PFSK-1 (cell line): ENCODE measurements around the genes LHFPL5 and SRPK1.

DNA sequence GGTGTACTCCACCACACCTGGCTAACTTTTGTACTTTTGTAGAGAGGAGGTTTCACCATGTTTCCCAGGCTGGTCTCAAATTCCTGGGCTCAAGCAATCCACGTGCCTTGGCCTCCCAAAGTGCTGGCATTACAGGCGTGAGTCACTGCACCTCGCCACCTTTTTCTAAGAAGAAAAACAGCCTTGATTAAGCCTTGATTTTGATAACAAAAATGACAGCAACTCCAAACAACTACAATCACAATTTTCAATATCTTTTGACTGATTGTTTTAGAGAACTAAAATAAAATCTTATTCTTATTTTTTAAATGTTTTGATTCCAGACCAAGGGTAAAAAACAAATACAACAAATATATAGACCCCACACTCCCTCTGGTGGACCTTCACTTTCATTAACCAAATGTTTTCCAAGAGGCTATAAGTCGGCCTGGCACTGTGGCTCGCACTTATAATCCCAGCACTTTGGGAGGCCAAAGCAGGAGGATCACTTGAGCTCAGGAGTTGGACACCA lies 4.3 kb downstream of the FKBP5 start:
- RRBS: no CpG with 5 or more reads among the region's 5 CpGs

GRCh38 chr6:35687457-35688247 lies 1.1 kb downstream of the FKBP5 start:
- RRBS: 15% methylated on average over 8 of the region's 44 CpGs

GRCh38 chr6:35729236-35730107 lies 7.4 kb upstream of the ARMC12 start:
- RRBS: no CpG with 5 or more reads among the region's 7 CpGs

DNA sequence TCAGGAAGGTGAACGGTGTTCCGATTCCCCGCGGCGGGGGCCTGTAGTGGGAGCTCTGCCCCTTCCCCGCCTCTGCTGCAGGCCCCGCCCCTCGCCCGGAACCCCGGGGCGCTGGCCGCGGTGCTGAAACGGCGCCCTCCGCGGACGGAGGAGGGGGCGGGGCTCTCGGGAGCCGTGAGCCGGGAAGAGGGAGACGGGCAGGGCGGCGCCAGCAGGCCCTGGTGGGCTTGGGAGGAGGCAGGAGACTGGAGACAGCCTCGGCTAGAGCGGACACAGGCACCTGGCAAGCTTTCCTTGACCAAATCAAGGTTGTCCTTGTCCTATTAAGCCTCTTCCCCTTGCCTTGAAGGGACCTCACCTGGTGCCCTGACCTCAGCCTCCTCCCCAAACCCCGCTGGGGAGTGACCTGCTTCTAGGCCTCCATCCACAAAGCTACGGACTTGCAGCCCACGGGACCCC lies at the start of gene LHFPL5:
Gene LHFPL5, plus strand, starts transcription at position 165 of the 459 bp plus-strand sequence.
- RRBS: 1% methylated on average over 10 of the region's 30 CpGs

DNA sequence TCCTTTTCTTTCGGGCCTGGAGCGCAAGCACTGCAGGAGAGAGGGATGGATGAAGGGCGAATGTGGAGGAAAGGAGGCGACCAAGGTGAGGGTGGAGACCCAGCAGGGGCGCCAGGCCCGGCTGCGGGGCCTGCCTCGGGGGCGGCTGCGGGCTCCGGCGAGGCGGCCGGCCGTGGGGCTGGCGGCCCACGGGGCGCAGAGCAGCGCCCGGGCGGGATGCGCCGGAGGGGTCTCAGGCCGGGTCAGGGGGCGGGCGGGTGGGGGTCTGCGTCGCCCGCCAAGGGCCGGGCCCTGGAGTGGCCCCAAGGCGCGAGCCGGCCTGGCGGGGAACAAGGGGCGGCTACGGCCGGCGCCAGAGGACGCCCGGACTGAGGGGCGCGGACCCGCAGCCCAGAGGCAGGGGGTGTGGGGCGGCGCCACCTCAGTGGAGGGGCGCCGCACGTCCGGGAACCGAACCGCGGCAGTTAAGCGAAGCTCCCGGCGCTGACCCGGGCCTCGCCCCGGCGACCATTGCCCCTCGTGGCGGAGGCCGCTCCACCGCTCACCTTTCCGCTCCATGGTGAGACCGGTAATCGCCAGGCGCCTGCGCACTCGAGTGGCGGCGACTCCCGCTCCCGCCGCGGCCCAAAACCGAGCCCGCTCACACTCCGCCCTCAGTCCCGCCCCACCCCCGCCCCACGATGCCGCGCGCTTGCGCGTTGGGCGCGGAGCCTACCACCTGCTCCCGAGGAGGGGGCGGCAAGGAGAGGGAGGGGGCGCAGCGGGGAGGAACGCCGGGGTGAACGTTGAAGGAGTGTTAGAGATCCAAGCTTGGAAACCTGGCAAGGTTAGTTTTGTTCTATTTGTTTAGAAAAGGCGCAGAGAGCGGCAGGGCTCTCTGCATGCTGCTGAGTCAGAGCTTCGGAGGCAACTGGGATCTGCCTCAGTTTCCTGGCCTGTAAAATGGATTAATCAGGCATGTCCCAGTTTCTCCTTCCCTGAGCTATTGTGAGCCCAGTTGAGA lies at the start of gene SRPK1:
Gene SRPK1, minus strand, starts transcription at position 600 of the 1,003 bp plus-strand sequence.
- RRBS: 1% methylated on average over 36 of the region's 98 CpGs

DNA sequence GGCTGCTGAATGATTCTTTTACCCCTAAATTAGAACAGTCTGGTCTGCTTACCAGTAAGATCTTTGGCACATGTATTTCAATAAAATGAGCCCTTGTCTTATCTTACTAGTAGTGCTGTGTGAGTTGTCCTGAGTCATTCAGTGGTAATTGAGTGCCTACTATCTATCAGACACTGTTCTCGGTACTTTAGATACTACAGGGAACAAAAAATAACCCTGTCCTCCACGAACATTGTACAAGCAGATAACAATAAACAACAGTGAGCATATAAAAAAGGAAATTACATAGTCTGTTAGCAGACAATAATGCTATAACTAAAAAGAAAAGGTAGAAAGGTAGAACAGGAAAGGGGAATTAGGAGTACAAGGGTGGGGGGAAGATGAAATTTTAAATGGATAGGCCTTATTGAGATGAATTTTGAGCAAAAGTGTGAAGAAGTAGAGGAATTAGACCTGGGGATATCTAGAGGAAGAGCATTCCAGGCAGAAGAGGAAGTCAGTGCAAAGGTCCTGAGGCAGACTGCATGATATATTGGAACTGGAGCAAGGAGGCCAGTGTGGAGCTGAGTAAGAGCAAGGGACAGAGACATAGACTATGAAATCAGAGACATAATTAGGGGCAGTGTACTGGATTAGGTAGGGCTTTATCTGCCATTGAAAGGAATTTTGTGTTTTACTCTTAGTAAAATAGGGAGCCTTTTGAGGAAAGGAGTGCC lies 40.2 kb downstream of the MAPK14 start:
- RRBS: no CpG with 5 or more reads among the region's 2 CpGs

DNA sequence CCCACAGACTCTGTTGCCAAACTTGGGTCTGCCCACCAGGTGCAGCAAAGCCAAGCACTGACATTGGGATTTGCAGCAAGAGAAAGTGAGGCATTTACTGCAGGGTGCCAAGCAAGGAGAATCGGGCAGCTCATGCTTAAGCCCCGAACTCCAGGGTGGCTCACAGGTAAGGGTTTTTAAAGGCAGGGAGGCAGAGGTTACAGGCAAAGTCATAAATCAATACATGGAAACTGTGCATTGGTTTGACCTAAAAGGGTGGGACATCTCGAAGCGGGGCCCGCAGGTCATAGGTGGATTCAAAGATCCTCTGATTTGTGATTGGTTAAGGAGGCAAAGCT lies 25.1 kb upstream of the PNPLA1 start:
- RRBS: no CpG with 5 or more reads among the region's 5 CpGs

- RRBS: no CpG with 5 or more reads among the region's 9 CpGs
These were observed 22.2 kb upstream of the PNPLA1 start for GRCh38 chr6:36247575-36248200.

DNA sequence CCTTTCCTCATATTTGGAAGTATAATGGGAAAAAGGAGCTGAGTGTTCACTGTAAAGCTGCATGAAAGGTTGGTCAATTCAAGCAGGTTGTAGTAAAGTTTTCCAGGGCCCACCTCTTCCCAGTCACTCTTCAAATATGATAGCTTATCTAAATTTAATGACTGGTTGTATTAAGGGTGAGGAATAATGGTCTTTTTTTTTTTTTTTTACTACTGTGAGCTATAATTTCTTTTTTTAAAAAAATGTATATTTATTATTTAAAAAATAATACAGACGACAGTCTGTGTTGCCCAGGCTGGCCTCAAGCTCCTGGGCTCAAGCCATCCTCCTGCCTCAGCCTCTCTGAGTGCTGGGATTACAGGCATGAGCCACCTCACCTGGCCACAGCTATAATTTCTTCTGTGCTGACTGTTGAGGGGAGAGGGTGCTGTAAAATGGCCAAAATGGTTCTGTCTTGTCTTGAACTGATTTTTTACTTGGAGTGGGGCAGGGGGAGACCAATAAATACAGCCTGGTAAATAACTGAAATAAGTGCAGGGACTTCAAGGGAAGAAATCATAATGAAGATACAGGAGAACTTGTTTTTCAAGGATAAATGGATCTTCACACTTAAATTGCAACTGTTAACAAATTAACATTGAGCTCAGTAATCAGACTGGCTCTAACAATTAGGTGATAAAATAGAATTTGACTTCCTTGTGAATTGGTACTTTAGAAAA lies 3.6 kb downstream of the SRSF3 start:
- RRBS: no CpG with 5 or more reads among the region's 1 CpG

DNA sequence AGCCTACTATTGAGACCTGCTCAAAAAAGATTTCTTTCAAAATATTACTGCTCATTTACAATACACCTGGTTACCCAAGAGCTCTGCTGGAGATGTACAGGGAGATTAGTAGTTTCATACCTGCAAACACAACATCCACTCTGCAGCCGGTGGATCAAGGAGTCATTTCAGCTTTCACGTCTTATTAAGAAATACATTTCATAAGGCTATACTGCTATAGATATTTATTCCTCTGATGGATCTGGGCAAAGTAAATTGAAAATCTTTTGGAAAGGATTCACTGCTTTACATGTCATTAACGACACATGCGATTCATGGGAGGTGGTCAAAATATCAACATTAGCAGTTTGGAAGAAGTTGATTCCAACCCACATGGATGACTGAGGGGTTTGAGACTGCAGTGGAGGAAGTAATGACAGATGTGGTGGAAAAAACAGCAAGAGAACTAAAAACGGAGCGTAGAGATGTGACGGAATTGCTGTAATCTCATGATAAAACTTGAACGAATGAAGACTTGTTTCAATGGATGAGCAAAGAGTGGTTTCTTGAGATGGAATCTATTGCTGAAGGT lies 18.9 kb downstream of the SRSF3 start:
- RRBS: no CpG with 5 or more reads among the region's 8 CpGs

DNA sequence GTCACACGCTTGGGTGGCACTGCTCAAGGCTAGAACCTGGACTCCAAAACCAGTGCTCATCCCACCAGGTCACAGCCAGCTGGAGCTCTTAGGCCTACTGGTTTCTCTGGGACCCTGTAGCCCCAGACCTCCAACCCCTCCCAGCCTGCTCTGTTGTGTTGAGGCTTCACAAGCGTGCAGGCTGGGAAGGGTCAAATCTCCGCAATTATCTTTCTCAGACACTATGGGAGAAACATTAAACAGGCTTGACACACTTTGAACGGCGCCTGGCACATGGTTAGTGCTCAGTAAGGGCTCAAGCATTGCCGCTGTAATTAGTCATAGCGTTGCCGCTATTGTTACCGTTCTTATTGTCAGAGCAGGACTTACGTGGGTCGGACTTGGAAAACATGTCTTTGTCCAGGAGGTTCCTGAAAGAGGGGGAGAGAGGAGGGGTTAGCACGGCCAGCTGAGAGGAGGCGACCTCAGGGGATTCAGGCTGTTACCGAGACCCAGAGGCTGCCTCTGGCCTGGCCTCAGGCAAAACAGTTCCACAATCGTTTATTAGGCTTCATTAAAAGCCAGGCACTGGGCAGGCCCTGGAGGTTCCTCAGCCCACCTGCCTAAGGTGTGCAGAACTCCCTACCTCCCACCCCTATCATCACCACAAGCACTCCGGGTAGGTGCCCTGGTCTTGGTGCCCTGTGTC lies 16.4 kb downstream of the CPNE5 start:
- RRBS: no CpG with 5 or more reads among the region's 16 CpGs

DNA sequence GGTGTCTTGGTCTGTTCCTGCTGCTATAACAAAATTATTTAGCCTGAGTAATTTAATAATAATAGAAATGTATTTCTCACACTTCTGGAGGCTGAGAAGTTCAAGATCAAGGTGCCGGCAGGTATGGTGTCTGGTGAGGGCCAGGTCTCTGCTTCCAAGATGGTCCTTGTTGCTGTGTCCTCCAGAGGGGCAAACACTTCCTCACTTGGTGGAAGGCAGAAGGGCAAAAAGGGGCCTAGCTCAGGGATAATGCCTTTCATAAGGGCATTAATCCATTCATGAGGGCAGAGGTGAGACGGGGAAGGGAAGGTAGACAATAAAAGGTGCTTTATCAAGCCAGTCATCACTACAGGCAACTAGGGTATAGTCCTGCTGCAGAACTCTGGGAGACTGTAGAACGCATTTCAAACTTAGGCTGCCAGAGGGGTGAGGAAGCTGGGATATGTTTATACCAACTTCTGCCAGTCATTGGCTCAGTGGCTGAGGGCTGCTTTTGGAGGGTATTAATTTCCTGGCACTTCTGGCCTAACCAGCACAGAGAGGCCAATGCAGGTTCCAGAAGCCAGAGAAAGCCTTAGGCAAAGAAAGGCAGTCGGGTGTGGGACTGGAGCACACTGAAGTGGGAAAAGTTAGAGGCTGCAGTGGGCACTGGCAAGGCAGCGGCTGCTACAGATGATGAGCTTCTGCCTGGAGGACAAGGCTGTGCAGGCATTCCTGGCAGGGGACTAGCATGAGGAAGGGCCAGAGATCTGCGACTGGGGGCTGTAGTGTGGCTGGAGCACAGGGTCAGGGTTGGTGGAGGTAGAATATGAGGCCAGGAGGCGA lies 3.9 kb upstream of the CPNE5 start:
- RRBS: no CpG with 5 or more reads among the region's 7 CpGs

- RRBS: no CpG with 5 or more reads among the region's 3 CpGs
These were observed 20.7 kb downstream of the C6orf89 start for GRCh38 chr6:36906280-36907068.

DNA sequence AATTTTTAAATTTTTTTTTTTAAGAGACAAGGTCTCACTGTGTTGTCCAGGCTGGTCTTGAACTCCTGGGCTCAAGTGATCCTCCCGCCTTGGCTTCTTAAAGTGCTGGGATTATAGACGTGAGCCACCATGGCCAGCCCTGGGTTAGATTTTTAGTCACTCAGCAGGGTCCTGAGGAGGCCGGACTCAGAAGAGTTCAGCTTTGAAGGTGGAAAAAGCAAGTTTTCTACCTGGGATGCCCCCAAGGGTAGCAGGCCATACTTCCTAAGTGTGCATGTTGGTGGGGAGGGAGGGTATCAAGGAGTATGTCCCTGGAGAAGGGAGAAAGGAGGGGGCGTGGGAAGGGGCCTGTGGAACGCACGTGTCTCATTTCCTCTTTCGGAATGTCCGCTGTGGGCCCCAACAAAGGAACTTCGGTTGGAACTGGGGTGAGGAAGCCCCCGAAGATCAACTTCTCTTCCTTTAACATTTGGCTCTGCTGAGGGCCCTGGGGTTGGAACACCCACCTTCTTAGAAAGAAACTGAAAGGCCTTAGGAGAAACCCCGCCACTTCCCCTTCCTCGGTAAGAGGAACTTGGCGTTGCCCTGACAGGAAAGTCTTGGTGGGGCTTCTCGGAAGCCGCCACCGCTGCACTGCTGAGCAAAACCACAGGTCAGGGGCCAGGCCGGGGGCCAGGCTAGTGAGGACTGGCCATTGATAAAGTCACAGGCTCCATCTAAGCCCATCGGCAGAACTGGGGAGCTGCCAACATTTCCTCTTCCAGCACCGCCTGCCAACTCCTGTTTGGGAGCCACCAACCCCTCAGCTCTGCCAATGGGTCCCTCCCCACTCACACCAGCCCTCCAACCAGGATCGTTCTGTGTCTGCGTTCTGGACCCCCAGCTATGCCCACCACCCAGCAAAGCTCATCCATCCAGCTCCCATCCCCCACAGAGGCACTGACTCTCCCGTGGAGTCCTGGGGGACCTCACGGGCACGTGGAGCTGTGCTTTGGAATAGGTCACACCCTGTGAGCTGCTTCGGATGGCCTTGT lies 44.6 kb downstream of the FGD2 start:
- RRBS: no CpG with 5 or more reads among the region's 25 CpGs

- RRBS: no CpG with 5 or more reads among the region's 9 CpGs
These were observed 2.0 kb downstream of the PIM1 start for GRCh38 chr6:37172005-37172331.

DNA sequence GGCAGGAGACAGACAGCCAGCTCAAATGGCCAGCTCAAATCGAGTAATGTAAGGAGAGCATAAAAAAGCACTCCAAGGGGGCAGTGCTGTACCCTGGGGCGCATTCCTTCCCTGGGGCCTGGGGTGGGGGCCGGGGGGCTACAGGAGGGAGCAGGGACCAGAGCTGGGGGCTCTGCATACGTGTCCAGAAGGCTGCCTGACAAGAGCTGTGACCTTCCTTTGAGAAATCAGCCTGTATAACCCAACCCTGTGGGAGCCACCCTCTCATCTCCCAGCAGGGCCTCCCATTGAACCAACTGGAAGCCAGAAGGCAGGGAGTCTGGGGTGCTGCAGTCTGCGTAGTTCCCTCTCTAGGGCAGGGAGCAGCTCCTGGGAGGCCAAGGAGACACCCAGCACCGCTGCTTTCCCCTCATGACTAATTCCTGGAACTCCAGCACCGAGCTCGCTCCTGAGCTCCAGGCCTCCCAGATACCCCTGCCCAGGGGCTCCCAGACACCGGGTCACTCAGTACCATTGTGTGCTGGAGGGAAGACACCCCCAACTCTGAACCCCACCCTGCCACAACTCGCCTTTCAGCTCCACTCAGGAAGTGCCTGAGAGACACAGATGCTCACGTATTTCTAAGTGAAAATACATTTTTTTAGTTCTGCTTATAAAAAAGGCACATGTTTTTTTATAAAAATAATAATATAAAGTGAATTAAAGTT lies 17.3 kb downstream of the PIM1 start:
- RRBS: no CpG with 5 or more reads among the region's 11 CpGs

- RRBS: no CpG with 5 or more reads among the region's 14 CpGs
These were observed 35.5 kb downstream of the PIM1 start for GRCh38 chr6:37205166-37206150.

- RRBS: no CpG with 5 or more reads among the region's 1 CpG
These were observed 25.9 kb upstream of the TMEM217 start for GRCh38 chr6:37283882-37284189.

DNA sequence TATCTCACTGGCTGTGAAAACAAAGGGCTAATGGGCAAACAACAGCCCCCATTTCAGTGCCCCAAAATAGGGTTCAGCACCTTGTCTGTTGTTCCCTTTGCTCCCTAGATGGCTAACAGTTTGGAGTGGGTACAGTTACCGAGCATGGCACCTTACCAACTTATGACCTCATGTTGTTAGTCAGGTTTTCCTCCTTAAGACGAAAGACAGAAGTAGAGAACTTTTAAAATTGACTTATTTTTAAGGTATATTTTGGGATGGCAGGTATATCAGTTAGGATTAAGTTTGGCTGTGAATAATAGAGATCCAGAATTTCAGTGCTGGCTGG lies 45.3 kb upstream of the RNF8 start:
- RRBS: no CpG with 5 or more reads among the region's 2 CpGs